Vermiform appendix (tissue), 1 donor: ENCODE measurements around a stretch of chr9.

- PRO-cap, result no peak
Measured at GRCh38 chr9:129161249-129161672, 16.8 kb downstream of the IER5L start.

DNA sequence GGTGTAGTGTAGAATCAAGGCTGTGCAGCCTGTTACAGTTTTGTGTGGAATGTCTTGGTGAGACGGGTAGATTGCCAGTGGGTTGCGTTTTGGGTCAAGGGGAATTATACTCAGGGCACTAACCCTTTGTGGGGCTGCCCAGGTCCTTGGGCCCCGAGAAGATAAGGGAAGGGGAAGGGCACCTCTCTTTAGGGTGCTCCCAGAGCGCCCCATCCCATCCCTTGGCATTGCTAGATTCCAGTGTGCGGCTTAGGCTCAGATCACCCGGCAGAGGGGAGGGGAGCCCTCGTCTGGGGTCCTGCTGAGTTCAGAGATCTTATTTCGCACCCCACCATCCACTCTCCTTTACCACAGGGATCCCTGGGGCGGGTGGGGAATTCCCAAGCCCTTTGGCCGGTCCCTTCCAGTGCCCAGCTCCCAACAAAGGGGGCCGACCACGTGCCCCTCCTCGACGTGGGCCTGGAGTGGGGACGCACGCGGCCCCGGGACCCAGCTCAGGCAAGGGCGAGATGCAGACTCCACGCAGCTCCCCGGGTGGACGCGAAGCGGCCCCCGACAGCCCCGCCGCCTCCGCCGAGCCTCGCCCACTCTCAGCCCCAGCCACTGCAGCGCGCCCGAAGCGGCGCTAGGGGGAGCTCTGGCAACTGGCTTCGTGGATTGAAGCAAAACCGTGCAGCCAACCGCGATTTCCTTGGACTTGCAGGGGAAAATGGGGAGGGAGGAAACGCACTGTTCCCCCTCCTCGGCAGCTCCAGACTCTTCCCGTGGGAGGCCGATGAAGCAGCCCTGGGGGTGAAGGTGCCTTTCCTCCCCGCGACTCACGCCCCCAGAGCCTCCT is 4.3 kb downstream of the IER5L start:
- PRO-cap, result bidirectional peak, plus-strand start at position 754 of the sequence, minus-strand start at position 518 of the sequence

DNA sequence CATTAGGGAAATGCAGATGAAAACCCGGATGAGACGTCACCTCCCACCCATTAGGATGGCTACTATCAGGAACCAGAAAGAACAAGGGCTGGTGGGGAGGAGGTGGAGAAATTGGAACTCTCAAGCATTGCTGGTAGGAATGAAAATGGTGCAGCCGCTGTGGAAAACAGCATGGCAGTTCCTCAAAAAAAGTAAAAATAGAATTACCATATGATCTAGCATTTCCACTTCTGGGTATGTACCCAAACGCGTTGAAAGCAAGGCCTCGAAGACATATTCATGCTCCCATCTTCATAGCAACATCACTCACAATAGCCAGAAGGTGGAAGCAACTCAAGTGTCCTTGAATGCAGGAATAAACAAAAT is 166.6 kb upstream of the IER5L start:
- PRO-cap, result no peak

- PRO-cap, result no peak
Measured at GRCh38 chr9:129442020-129442419, 178.9 kb downstream of the C9orf50 start.

GRCh38 chr9:129451057-129452254 is 169.4 kb downstream of the C9orf50 start:
- PRO-cap, result no peak

GRCh38 chr9:129483126-129483979 is 137.5 kb downstream of the C9orf50 start:
- PRO-cap, result bidirectional peak, plus-strand start at chr9:129483299, minus-strand start at chr9:129483201; bidirectional peak, plus-strand start at chr9:129483873, minus-strand start at chr9:129483779

DNA sequence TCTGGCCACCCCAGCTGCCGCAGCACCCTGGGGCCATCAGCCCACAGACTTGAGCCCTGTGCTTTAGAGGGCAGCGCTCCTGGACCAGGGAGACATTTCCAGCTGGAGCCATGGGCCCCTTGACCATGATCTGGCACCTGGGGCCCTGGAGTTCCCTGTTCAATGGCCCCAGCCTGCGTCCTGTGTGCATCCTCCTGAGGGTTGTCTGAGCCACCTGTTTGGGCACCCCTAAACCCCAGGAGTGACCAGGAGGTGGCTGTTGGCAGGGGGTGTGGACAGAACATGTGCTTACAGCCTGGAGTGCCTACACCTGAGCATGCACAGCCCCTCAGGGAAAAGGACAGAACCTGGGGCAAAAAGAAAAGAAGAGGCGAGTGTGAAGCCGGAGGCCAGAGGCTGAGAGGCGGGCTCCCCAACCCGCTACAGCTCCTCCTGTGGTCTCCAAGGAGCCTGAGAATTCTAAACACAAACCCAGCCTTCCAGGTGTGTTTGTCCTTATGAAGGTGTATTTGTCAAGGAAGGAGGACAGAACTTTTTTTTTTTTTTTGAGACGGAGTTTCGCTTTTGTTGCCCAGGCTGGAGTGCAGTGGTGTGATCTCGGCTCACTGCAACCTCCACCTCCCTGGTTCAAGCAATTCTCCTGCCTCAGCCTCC is 126.6 kb downstream of the C9orf50 start:
- PRO-cap, result unidirectional peak, minus-strand start at position 434 of the sequence; unidirectional peak, minus-strand start at position 473 of the sequence

DNA sequence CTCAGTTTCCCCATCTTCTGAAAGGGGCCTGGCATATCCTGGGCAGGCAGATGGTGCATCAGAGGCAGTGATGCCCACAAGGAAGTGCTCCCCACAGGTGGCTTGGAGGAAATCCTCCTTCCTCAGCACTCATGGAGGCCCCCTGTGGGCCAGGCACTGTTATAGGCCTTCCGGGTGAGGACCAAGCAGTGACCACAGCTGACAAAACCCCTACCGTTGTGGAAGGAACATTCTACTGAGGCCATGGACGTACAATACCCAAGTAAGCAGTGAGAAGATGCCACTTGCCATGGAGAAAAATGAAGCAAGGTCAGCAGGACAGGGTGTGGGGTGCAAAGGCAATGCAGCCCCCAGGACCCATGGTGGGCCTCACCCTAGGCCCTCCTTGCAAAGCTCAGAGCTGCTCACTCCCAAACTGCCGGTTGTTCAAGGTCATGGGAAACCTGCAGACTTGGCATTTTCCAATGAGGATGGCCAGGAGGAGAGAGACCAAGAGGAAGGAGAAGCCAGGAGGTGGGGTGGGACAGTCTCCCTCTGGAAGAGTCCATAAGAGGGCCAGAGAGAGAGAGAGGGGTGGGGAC is 51.2 kb downstream of the C9orf50 start:
- PRO-cap, result no peak

- PRO-cap, result no peak
Measured at GRCh38 chr9:129575764-129576213, 45.1 kb downstream of the C9orf50 start.

- PRO-cap, result bidirectional peak, plus-strand start at chr9:129597159, minus-strand start at chr9:129596966; bidirectional peak, plus-strand start at chr9:129597607, minus-strand start at chr9:129597471
Measured at GRCh38 chr9:129596513-129597718, 24.0 kb downstream of the C9orf50 start.

- PRO-cap, result bidirectional peak, plus-strand start at chr9:129608899, minus-strand start at chr9:129608759
Measured at GRCh38 chr9:129608538-129609598, 12.0 kb downstream of the C9orf50 start.

DNA sequence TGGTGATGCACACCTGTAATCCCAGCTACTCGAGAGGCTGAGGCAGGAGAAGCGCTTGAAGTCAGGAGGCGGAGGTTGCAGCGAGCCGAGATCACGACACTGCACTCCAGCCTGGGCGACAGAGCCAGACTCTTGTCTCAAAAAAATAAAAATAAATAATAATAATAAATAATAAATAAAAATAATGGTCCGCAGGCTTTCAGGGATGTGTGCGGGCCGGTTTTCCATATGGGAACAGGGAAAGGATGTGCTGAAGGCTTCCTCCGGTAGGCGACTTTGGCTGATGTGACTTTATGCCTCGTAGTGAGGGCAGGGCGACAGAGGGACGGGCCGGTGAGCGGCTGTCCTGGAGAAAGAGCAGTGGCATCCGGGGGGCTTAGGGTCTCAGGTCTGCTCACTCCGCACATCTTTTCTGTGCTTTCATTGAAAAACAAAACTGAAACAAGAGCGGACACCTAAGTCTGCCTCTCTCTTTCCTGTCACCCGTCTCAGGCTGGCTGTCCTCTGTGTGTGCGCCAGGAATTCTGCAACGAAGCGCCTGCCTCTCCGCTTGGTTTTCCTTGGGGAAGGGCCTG is 818 bp upstream of the PRRX2 start:
- PRO-cap, result no peak

GRCh38 chr9:129809411-129810262 is 6.7 kb downstream of the TOR1B start:
- PRO-cap, result no peak

GRCh38 chr9:129812034-129812775 is 9.2 kb downstream of the TOR1B start:
- PRO-cap, result no peak

DNA sequence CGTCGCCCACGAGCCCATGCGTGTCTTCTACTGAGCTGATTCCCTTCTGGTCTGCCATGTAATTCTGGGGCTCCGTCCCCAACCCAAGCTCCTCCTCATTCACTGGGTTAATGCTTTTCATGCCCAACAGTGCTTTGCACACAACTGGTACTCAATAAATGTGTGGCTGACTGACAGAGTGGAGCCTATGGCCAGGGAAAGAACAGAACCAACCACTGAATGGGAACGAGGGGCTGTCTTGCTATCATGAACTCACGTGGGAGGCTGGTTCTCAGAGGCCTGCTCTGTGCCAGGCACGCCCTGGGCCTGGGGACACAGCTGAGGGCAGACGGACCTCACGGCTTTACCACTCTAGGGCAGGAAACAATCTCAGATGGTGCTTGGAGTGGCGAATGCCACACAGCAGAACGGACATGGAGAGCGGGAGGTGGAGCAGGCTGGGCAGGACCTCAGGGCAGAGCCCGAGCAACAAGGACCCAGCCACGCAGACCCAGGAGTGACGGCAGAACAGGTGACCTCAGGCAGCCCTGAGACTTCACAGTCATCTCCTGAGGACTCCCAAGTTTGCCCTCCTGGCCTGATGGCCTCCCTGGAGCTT is 8.7 kb downstream of the TOR1A start:
- PRO-cap, result no peak

GRCh38 chr9:129834362-129834824 is 682 bp downstream of the C9orf78 start:
- PRO-cap, result no peak

GRCh38 chr9:129884210-129885045 is 49.2 kb downstream of the USP20 start:
- PRO-cap, result bidirectional peak, plus-strand start at chr9:129884638, minus-strand start at chr9:129884479

DNA sequence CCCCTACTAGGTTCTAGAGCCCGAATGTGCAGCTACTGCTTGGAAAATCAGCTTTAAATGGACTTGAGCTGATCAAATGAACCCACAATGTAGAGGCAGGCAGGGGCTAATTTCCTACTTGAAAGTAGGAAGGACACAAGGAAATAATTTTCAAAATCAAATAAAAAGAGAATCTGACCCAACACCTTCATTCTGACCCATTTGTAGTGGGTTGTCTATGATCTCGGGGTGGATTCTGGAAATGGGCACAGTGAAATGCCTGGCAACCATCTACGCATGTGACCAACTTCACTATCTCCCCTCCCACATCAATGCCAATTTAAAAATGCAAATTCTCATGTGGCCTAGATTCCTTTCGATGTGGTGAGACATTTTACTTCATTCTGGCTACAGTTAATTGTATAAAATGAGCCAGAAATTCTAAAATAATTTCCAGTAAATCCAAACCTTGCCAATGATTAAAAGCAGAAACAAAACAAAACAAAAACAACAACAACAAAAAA is 58.8 kb downstream of the USP20 start:
- PRO-cap, result no peak

- PRO-cap, result no peak
Measured at GRCh38 chr9:129962214-129962685, 80.7 kb downstream of the FNBP1 start.

DNA sequence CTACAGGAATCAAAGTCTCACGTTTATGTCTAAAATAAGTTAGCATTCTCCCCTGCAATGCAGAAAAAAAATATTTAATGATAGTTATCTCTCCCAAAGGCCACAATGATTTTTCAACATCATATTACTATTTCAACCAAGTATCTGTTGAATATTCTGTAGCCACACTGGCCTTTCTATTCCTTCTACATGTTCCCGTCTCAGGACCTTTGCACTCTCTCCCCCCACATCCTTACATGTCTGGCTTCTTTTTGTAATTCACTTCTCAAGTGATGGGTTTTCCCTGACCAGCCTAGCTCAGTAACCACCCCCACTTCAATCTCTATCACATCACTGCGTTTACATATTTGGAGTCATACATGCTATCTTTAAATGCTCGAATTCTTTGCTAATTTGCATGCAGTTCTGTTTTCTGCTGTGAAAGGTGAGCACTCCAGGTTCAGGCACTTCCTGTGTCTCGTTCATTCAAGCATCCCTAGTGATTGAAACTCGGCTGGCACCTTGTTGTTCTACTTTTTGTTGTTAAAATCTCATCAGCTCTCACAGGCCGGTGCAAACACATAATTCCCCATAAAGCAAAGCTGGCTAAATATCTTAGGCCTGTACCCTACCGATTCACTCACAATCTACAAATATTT is 54.0 kb downstream of the FNBP1 start:
- PRO-cap, result bidirectional peak, plus-strand start at position 512 of the sequence, minus-strand start at position 232 of the sequence